ENCODE measurements around the gene CNIH4.

DNA sequence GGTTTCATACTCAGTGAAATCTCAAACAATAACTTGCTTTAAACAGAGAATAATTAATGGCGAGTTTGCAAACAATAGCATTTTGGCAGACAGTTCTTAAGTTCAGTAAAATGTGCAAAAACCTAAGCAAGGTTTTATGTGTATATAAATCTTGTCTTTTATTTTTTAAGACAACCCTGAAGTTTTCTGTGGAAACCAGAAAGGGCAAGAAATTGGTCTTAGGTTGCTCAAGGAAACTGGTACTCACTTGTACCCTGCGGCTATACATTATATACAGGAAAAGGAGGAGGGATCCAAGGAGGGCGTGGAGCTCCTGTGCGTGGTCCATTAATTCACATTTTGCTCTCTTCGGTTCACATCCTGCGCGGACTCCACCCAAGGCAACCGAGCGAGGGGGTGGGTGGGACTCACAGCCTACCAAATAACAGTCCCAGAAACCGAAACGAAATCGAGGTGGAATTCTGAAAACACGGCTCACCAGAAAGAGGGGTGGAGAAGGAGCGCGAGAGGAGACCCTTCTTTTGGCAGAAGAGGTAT is 1.1 kb downstream of the AIDA start:
- PRO-cap, 10 experiments: peak in 6 of 10 experiments; most common plus-strand start position 356 of the sequence (in 6); most common minus-strand start position 244 of the sequence (in 1)

DNA sequence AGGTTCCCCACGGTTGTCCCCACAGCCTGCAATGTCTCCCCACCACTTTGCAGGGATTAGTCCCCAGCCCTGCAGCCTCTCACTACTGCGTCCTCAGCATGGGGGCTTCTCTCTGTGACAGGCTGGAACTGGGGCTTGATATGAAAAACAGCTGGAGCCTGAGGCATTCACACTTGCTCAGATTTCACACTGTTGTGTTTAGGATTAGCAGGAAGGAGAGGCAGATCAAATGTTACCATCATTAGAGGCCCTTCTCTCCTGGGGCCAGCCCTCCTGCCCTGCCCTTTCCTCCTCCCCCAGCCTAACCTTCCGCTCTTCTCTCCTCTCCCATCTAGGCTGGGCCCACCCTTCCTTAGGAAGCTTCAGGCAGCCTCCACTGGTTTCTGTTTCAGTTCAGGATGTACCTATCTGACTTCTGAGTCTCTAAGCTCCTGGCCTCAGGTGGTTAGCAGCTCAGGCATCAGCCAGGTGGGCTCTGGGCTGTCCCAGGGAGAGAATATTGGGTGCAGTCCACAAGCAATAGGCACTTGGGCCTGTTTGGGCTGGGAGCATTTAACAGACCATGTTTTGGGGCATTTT is 119.9 kb downstream of the TLR5 start:
- PRO-cap, 10 experiments: no peak in any of the 10 experiments

DNA sequence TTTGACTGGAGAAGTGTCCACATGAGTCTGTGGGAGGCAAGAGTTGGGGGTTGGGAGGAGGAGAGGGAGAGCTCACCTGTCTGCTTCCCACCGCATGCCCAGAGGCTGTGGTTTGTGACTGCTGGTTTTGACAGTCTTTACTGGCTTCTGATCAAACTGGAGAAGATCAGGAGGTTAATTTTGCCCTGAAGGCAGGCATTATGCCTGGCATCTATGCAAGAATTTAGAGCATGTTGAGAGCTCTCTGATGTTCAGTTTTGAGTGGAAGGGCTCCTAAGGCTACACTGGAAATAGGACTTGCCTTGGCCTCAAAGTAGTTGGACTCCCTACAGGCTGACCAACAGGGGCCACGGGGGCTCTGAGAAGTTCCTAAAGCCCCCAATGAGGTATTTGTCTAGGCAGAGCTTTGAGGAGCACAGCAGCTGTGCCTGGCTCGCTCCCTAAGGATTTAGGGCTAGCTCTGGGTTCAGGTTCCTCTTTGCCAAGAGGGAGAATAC is 101.5 kb downstream of the TLR5 start:
- PRO-cap, 10 experiments: no peak in any of the 10 experiments

DNA sequence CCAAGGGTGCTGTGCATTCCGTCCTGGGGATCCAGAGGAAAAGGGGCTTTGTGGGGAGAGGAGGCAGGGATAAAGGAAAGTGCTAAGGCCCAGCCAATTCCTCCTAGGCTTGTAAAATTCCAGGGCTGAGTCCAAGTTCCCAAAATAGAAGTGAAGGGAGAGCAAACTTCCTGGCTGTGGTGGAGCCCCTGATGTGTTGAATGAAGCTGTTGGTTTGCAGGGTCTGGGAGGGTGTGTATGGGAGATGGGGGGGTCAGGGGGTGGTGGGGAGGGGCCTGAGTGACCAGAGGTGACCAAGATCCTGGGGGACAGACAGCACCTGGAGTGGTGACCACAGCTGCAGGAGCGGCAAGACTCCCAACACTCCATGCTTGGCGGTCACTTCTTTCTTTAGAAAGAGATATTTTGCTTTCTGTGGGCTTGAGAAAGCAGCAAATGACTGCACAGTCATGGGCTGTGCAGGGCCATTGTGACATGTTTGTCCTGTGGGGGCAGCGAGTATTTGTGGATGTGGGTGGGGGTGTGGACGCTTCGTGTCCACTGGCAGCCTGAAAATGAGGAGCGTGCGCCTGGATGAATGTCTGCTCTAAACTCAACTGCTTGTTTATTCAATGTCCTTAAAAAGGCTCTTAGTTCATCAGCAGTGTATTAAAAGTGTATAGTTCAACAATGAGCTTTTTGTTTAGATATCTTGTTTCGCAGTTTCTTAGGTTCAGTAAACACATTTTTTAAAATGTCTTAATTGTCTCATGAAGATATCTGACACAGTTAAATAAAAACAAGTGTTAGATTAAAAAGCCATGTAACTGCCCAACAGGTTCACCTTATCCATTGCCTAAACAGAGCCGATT is 68.2 kb downstream of the TLR5 start:
- PRO-cap, 10 experiments: no peak in any of the 10 experiments

- PRO-cap, 10 experiments: peak in 10 of 10 experiments; most common plus-strand start chr1:223081434 (in 1); most common minus-strand start chr1:223081375 (in 10)
Observed at GRCh38 chr1:223081004-223081913, 61.8 kb downstream of the TLR5 start.

DNA sequence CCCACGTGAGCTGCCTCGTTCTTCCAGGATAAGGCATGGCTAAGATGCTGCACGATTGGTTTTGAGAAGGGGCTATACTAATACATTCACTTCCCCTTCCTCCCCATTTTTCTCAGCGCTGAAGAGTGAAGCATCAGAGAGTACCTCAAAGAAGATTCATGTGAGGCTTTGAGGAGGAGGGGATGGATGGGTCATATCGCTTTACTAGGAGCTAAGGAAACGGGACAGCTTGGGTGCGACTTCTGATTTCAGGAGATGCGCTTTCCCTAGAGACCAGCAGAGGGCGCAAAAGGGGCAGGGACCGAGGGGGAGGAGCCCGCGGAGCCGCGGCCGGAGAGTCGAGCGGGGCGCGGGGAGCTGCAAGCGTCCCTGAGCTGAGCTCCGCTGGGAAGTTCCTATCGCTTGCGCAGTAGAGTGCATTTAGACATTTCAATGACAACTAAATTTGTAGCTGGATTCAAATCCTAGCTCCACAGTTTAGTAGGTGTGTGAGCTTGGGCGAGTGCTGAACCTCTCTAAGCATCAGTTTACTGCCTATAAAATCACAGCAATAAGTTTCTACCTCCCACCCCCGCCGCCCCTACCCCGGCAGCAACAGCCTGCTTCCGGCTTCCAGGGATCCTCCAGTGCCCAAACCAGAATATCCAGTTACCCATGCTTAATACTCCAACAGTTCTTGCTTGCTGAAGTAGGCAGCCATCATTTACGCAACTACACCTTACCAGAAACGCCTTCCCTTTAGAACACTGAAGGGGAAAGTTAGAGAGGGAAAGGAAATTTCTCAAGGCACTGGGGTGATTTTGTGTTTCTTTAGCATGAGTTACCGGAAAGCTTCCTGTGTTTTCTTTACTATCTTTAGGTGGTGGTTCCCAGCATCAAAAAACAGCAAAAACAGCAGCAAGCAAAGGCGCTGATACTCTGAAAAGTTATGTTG is 9.2 kb downstream of the TLR5 start:
- PRO-cap, 10 experiments: peak in 9 of 10 experiments; most common plus-strand start position 336 of the sequence (in 3); most common minus-strand start position 632 of the sequence (in 2)

DNA sequence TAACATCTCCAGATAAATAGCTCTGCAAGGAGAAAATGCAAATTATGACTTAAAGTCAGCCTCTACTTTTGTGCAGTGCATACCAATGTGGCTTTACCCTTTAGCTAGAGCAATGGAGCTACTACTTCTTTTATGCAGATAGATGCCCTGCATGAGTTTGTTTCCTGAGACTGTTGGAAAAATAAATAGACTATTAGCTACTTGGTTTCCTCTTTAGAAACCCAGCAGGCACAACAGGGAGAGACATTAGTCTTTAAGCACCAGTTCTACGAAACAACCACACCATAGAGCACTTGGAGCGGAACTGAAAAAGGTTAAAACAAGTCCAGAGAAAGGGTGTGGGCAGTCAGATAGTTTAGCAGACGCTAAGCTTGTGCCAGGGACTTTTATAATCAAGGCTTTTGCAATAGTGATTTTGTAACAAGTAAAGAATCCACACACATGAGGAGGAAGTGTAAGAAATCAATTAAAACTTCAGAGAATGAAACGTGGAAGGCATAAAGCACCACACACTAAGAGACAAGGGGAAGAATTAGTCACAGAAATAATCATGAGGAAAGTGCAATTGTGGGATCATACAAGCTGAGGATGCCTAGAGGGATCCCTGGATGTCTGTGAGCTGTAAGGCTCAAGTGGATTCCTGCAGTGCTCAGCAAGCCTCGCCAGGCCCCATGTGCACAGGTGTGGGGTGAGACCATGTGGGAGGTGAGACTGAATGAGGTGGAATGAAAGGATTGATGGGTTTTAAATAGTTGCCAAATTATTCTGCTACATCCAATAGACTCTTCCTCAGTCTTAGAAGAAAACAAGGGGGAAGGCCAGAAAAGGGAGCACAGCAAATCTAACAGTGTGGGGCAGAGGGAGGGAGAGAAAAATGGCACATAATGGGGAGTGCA is 37.8 kb upstream of the TLR5 start:
- PRO-cap, 10 experiments: peak in 4 of 10 experiments; most common plus-strand start position 477 of the sequence (in 4); most common minus-strand start position 360 of the sequence (in 2)

GRCh38 chr1:223312066-223312857 is 51.7 kb downstream of the SUSD4 start:
- PRO-cap, 10 experiments: no peak in any of the 10 experiments

GRCh38 chr1:223504561-223505115 is 111.4 kb downstream of the CCDC185 start:
- PRO-cap, 10 experiments: peak in 7 of 10 experiments; most common plus-strand start chr1:223505009 (in 2); most common minus-strand start chr1:223504837 (in 6)

DNA sequence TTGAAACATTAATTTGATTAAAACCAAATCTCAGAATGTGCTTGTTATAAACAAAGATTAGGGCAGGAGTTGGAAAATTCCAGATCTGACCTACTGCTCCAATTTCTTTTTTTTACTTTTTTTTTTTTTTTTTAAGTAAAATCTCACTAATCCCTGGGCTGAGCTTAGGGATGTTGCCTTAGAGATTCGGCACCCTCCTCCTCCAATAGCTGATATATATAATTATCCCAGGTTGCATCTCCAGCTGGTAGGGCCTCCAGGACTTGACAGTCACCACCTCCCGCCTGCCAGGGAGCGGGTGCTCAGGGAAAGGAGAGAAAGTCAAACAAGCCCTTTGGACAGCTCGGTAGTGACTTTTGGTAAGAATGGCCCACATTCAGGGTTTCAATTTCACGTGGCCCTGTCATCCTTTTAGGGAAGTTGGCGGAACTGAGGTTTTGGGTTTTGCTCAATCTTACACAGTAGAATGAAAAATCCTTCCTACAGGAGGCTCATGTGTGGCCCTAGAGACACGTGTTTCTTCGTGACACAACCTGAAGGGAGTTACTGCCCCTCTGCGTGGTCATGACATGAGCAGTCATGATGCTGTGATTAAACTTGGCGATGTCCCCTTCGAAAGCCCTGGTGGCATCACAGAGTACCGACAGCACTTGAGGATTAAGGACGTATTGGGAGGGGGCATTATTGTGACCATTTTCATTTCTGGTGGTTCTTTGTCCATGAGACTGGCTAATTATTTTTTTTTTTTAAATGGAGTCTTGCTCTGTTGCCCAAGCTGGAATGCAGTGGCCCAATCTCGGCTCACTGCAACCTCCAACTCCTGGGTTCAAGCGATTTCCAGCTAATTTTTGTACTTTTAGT is 44.1 kb downstream of the CAPN8 start:
- PRO-cap, 10 experiments: no peak in any of the 10 experiments

DNA sequence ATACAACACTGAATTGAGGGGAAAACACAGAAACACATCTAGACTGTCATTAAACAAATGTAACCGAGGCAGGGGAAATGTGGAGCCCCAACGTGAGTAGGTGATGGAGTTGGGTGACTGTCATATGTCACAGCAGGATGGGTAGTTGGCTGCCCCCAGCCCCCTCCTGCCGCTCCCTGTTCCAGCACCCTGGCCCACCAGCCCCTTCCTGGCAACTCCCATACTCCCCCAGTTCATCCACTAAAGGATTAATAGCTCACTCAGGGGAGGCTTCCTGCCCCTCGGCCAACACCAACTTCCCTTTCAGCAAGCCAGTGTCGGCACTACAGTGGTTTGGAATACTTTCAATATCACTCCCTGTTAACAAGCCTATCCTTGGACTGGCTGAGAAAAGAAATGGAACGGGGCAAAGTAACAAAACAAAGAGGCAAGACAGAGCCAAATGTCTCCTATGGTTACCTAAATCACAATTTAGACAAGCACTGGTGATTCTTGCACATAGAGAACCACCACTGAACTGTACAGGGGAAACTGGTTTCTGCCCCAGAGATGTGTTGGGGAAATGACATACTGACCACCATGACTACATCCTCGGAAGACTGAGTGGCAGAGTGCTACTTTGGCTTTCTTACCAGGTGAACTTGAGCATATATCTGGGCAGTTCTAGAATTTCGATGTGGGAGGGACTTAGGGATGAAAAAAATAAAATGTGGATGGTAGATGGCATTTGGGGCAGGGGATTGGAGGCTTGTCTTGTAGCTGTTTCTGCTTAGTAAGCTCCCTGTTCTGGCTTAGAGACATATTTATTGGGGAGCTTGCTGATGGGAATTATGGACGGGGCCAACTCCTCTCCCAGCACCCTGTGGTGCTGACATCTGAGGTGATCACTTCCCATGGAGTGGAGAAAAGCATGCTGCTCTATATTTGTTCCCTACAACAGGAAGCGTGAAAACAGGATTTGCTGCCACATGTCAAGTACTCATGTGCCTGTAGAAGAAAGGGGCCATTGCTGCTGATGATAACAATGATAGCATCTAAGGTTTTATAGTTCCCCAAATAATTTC is 7.2 kb upstream of the CAPN2 start:
- PRO-cap, 10 experiments: peak in 2 of 10 experiments; most common plus-strand start position 314 of the sequence (in 1); most common minus-strand start position 601 of the sequence (in 1)

- PRO-cap, 10 experiments: no peak in any of the 10 experiments
Observed at GRCh38 chr1:223711834-223712304, 470 bp upstream of the CAPN2 start.

GRCh38 chr1:223751741-223752458 is 39.6 kb downstream of the CAPN2 start:
- PRO-cap, 10 experiments: no peak in any of the 10 experiments

DNA sequence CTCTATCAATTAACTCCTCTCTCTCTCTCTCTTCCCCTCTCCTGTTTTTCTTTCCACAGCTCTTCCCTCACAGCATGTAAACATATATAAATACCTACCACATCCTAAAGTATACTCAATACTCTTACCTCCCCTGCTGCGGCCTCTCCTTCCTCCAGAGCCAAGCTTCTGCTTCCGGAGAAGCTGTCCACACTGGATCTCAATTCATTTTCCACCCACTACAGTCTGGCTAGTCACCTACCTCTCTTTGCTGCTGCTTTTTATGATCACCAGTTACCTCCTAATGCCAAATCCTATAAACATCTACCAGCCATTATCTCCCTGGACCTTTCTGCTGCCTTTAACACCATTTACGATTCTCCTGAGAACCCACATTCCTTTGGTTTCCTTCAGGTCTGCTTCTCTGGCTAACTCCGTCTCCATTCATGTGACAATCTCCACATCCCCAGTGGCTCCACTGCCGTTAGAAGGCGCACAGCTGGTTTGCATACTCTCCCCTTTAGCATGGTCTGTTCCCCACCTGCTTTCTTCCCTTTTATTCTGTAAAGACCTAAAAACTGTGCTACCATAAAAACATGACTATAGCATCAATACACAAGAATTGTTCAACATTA is 64.9 kb downstream of the CAPN2 start:
- PRO-cap, 10 experiments: no peak in any of the 10 experiments

GRCh38 chr1:223783311-223783704 is 62.4 kb downstream of the TP53BP2 start:
- PRO-cap, 10 experiments: no peak in any of the 10 experiments

DNA sequence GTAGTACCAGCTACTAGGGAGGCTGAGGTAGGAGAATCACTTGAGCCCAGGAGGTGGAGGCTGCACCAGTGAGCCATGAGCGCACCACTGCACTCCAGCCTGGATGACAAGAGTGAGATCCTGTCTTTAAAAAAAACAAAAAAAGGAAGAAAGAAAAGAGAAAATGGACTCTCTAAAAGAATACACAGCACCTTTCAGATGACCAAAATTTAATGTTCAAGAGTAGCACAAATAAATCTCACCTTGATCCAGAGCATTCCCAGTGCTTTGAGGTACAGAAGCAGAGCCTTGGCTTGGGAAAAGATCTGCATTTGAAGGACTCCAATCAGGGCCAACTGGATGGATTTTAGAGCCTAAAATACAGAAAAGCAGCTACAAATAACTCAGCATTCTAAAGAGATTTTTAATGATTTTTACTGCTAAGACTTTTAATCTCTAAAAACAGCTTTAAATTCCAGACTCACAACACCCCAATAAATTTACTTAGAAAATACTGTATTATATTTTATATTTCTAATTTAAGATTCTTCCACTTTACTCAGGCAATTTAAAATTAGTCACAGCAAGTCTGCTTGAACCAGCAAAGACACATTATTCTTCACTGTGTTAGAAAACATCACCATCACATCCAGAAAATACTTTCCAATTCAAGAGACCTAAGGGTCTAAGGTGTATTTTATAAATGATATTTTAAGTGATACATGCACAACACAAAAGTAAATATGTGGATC is 45.1 kb downstream of the TP53BP2 start:
- PRO-cap, 10 experiments: no peak in any of the 10 experiments

DNA sequence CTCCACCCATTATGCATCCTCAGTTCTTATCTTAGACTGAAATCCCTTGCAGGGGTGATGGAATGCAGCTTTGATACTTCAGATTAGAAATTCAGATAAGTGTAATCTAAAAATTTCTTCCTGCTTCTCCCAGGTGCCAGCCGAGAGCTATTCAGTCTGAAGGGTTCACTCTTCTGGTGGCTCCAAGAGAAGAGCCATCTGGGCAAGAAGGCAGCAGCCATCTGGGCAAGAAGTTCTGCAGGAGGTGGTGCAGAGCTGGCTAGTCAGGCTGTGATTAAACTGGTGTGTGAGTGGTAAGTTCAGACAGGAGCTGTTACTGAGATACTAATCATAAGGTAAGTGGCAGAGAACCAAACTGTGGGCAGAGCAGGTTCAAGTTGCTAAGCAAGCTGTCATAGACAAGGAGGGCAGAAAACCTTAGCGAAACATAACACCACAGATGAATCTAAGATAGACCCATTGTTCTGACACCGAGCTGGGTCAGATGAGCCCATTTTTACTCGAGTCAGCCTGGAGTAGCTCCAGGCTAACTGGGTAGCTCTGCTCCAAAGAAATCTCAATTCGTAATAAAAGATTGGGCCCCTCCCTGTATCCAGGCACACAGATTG is 14.4 kb upstream of the TP53BP2 start:
- PRO-cap, 10 experiments: peak in 2 of 10 experiments; most common minus-strand start position 276 of the sequence (in 2)

GRCh38 chr1:223915449-223915946 is 69.8 kb upstream of the TP53BP2 start:
- PRO-cap, 10 experiments: no peak in any of the 10 experiments

- PRO-cap, 10 experiments: no peak in any of the 10 experiments
Observed at GRCh38 chr1:224273424-224274148, 56.4 kb downstream of the NVL start.

- PRO-cap, 10 experiments: peak in 10 of 10 experiments; most common plus-strand start chr1:224356887 (in 7); most common minus-strand start chr1:224357518 (in 7)
Observed at GRCh38 chr1:224356640-224357766, at the start of gene CNIH4. TSS of gene CNIH4 (plus strand) at chr1:224356879.